Transverse colon (tissue), 4 donors: ENCODE measurements around the gene FAM236C.

DNA sequence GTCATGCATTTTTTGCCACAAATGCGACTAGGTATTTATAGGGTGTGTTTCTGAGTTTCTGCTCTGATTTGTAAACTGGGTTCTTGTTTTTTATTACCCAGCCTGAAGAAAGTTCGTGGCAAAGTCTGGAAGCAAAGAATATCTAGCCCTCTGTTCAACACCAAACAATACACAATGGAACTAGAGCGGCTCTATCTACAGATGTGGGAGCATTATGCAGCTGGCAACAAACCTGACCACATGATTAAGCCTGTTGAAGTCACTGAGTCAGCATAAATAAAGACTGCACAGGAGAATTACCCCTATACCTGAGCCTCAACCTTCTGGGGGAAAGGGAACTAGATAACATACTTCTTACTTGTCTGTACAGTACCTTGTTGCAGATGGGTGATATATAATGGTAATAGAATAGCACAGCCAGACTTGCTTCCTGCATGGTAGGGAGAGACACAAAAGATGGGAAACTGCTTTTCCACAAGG, 4.7 kb upstream of the GCNA start:
- PRO-cap, result no peak
- RAMPAGE, long total RNA, 4 experiments, result start-site peak on the plus strand in 2 of 4 experiments, centred at positions 325 to 419 of the sequence, 22 to 27 reads per replicate

- PRO-cap, result bidirectional peak, plus-strand start at chrX:71622985, minus-strand start at chrX:71622655
- RAMPAGE, long total RNA, 4 experiments, result no peak in any of the 4 experiments
These were observed 4.3 kb upstream of the CXCR3 start for GRCh38 chrX:71622439-71623215.

- PRO-cap, result no peak
- RAMPAGE, long total RNA, 4 experiments, result no peak in any of the 4 experiments
These were observed 885 bp downstream of the NHSL2 start for GRCh38 chrX:71911058-71912401.

GRCh38 chrX:71941760-71942160, 31.1 kb downstream of the NHSL2 start:
- PRO-cap, result no peak
- RAMPAGE, long total RNA, 4 experiments, result no peak in any of the 4 experiments

GRCh38 chrX:72045469-72046126, 135.0 kb downstream of the NHSL2 start:
- PRO-cap, result no peak
- RAMPAGE, long total RNA, 4 experiments, result no peak in any of the 4 experiments

GRCh38 chrX:72068962-72069868, 112.3 kb upstream of the PIN4 start:
- PRO-cap, result no peak
- RAMPAGE, long total RNA, 4 experiments, result no peak in any of the 4 experiments

GRCh38 chrX:72273559-72274008, 3.5 kb downstream of the RPS4X start:
- PRO-cap, result no peak
- RAMPAGE, long total RNA, 4 experiments, result no peak in any of the 4 experiments

- PRO-cap, result no peak
- RAMPAGE, long total RNA, 4 experiments, result no peak in any of the 4 experiments
These were observed 993 bp upstream of the CITED1 start for GRCh38 chrX:72306305-72307509.

- PRO-cap, result no peak
- RAMPAGE, long total RNA, 4 experiments, result no peak in any of the 4 experiments
These were observed 94.6 kb upstream of the CITED1 start for GRCh38 chrX:72400101-72400891.

- PRO-cap, result no peak
- RAMPAGE, long total RNA, 4 experiments, result start-site peak on the minus strand in 1 of 4 experiments, at chrX:72422446-72422470 at its widest, 7 reads per replicate
These were observed 116.7 kb upstream of the CITED1 start for GRCh38 chrX:72422167-72423020.

DNA sequence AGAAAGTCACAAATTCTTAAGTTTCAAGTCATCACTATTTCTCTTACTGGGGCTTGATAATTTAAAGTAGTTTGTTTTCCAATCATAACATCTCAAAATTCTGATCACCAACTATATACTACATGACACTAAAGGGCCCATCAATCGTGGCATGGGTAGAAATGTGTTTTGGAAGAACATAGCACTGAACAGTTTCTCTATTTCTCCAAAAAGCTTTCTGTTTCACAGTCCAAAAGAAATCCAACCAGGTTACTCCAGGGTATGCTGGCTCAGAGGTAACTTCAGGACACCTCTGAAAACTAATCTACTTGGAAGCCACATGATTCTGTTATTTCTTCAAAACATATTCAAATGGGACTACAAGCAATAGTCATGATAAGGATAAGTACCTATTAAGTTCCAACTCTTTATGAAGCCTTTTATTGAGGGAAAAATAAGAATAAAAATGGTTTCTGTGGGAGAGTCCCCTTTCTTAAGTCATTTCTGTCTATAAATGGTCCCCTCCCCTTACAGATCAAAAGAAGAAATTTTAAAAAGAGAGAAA, 8.3 kb downstream of the PHKA1 start:
- PRO-cap, result no peak
- RAMPAGE, long total RNA, 4 experiments, result no peak in any of the 4 experiments

DNA sequence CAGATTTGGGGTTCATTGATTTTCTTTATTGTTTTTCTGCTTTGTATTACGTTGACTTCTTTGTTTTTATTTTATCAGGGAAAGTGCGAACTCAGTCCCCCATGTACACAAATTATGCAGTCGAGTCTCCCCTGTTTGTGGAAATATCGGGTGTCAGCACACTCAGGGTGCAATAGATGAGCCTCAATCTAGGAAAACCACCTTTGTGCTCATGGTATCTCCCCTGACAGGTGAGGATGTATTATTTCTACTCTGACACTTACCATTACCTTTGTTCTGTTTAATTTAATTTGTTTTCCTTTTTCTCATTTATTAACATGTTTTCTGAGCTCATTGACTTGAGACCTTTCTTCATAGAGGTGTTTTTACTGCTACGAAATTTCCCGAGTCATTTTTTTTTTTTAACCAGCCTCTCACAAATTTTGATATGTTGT, 26.5 kb upstream of the PHKA1 start:
- PRO-cap, result no peak
- RAMPAGE, long total RNA, 4 experiments, result no peak in any of the 4 experiments

DNA sequence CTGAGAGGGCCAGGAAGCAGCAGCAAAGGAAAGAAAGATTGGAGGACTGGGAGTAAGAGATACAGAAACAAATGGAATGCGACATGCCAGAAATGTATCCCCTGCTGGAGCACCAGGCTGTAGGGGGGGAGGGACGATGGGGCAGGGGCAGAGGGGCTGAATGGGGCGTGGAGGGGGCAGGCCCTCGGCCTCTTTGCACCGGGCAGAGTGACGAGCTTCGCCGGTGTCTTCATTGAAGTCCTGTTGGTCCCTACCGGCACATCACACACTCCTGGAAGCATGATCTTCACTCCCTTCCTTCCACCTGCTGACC, at the start of gene FAM236C:
Gene FAM236C (plus strand): TSS at position 180 of the 313 bp plus-strand sequence.
- PRO-cap, result no peak
- RAMPAGE, long total RNA, 4 experiments, result no peak in any of the 4 experiments

- PRO-cap, result no peak
- RAMPAGE, long total RNA, 4 experiments, result no peak in any of the 4 experiments
These were observed 260 bp downstream of the FAM236C start for GRCh38 chrX:72912749-72913001.

- PRO-cap, result no peak
- RAMPAGE, long total RNA, 4 experiments, result no peak in any of the 4 experiments
These were observed 48.3 kb upstream of the PABPC1L2A start for GRCh38 chrX:73127679-73127951.

DNA sequence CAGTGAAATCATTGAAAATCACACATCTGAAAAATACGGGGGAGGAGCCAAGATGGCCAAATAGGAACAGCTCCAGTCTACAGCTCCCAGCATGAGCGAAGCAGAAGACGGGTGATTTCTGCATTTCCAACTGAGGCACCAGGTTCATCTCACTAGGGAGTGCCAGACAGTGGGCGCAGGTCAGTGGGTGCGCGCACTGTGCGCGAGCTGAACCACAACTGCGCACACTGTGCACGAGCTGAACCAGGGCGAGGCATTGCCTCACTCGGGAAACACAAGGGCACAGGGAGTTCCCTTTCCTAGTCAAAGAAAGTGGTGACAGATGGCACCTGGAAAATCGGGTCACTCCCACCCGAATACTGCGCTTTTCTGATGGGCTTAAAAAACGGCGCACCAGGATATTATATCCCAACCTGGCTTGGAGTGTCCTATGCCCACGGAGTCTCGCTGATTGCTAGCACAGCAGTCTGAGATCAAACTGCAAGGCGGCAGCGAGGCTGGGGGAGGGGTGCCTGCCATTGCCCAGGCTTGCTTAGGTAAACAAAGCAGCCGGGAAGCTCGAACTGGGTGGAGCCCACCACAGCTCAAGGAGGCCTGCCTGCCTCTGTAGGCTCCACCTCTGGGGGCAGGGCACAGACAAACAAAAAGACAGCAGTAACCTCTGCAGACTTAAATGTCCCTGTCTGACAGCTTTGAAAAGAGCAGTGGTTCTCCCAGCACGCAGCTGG, 51.9 kb upstream of the CHIC1 start:
- PRO-cap, result no peak
- RAMPAGE, long total RNA, 4 experiments, result no peak in any of the 4 experiments

DNA sequence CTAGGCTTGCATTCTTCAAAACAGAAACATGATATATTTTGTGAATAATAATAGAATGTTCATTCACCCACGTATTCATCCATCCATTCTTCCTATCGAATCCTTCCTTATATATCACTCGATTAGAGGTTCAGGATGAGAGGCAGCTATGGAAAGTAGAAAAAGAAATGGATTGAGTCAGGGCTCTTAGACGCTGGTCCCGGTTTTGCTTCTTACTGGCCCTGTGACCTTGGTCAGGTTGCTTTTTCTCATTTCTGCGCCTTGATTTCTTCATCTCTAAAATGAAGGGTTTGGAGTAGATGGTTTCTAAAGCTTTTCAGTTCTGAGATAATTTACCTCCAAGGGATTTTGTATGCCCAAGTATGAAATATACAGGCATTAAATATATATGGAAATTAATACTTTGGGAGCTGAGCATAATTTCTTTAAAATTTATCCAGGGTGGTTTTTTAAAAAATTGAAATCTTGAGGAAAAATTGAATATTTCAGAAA, 1.0 kb downstream of the CHIC1 start:
- PRO-cap, result no peak
- RAMPAGE, long total RNA, 4 experiments, result no peak in any of the 4 experiments

DNA sequence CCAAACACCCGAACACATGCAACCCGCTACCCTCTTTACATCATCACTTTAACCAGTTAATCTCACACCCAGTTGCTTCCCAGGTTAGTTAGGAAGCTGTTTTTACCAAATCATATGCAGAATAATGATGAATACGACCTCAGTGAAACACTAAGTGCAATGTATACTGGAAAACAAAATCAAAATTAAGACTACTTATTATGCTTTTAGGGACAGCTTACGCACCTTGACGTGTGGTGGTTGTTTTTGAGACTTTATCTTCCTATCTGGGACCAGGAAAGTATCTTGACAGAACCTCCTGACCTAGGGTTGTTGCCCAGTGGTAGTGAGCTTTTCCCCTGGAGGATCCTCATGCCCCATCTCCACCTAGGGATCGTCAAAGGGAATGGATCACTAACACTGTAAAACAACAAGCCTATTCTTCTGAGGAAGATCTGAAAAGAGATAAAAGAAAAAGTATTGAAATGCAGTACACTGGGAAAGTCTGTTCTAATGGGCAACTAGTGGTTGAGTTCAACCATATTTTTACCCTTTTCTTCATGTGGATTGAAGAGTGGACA, 267.9 kb downstream of the CHIC1 start:
- PRO-cap, result no peak
- RAMPAGE, long total RNA, 4 experiments, result no peak in any of the 4 experiments

- PRO-cap, result no peak
- RAMPAGE, long total RNA, 4 experiments, result start-site peak on the minus strand in 2 of 4 experiments, at chrX:74209554-74210816 at its widest, 13 to 24 reads per replicate
These were observed 94.1 kb upstream of the ZCCHC13 start for GRCh38 chrX:74209692-74210484.

GRCh38 chrX:74249522-74250801, 54.0 kb upstream of the ZCCHC13 start:
- PRO-cap, result no peak
- RAMPAGE, long total RNA, 4 experiments, result start-site peak on the minus strand in 1 of 4 experiments, at chrX:74250547-74250687 at its widest, 18 reads per replicate